ENCODE data around the gene ABHD11.

- PRO-cap = no peak
Observed at GRCh38 chr7:71303409-71303777, 171.4 kb downstream of the GALNT17 start.

- PRO-cap = no peak
Observed at GRCh38 chr7:71343918-71344638, 212.1 kb downstream of the GALNT17 start.

DNA sequence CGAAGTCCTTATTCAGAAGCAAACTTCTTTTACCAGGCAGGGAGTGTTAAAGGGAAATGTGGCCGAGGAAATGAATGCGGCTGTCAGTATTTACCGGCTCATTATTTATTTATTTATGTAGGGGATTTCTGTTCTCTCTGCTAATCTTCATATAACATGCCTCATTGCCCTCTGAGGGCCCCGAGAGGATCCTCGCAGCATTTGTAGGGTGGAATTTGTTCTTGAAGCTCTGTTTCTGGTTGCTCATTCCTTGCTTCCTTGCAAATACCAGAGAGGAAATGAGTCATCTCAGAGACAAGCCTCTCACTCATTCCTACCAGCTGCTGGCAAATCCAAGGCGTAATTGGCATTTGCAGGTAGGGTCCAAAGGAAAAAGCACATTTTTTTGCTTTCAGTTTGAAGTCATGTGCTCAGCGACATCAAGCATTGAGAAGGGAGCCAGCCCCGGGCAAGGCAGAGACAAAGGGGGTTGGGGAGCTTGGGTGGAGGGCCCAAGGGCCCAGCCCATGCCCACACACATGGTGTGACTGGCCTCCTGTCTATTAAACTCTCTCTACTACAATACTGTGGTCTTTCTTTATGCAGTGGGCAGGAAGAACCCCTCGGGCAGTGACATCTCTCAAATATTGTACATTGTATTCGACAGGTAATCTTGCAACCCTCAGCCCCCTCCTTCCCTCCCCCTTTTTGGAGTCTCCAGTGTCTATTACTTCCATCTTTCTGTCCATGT is 501.7 kb downstream of the GALNT17 start:
- PRO-cap = no peak

- PRO-cap = no peak
Observed at GRCh38 chr7:72337515-72338114, 74.5 kb downstream of the CALN1 start.

DNA sequence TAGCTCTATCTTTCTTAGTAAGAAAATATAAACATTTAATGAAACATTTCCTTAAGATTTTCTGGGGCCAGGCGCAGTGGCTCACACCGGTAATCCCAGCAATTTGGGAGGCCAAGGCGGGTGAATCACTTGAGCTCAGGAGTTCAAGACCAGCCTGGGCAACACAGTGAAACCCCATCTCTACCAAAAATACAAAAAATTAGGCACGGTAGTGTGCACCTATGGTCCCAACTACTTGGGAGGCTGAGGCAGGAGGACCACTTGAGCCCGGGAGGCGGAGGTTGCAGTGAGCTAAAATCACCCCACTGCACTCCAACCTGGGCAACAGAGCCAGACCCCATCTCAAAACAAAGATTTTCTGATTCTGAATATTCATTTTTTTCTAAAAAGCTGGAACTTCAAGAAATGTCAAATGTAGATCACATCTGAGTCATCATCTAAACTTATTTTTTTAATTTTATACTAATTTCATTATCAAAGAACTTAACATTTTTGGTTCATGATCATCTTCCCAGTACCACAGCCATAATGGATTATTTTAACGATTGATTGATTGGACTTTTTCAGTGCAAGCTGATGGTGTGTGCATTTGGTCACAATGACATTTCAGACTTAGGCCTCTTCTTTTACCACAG is 10.4 kb upstream of the TYW1B start:
- PRO-cap = no peak

DNA sequence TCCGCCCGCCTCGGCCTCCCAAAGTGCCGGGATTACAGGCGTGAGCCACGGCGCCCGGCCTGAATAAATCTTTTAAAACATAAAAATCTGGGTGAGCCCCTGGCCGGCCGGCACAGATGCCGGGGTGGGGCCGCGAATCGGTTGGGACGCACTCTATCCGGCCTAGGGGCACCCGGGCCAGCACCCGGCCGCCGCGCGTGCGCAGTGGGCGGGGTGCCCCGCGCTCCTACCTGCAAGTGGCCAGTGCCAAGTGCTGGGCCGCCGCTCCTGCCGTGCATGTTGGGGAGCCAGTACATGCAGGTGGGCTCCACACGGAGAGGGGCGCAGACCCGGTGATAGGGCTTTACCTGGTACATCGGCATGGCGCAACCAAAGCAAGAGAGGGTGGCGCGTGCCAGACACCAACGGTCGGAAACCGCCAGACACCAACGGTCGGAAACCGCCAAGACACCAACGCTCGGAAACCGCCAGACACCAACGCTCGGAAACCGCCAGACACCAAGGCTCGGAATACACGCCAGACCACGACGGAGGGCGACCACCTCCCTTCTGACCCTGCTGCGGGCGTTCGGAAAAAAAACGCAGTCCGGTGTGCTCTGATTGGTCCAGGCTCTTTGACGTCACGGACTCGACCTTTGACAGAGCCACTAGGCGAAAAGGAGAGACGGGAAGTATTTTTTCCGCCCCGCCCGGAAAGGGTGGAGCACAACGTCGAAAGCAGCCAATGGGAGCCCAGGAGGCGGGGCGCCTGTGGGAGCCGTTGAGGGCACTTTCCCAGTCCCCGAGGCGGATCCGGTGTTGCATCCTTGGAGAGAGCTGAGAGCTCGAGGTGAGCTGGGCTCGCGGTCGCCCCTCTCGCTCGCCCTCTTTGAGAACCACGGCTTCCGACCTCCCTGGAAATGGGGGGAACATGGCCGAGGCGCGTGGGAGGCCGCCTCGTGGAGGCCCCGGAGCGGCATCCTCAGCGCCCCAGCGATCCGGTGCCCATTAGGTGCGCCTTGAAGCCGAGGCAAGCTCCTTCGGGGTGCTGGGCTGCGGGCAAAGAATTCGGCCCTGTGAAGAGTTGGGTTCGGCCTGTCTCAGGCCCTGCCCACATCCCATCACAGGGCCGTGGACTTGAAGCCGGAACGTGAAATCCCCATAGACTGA is 23.8 kb downstream of the SPDYE8 start:
- PRO-cap = unidirectional peak, plus-strand start at position 205 of the sequence; unidirectional peak, minus-strand start at position 497 of the sequence; unidirectional peak, minus-strand start at position 588 of the sequence; bidirectional peak, plus-strand start at position 824 of the sequence, minus-strand start at position 588 of the sequence

DNA sequence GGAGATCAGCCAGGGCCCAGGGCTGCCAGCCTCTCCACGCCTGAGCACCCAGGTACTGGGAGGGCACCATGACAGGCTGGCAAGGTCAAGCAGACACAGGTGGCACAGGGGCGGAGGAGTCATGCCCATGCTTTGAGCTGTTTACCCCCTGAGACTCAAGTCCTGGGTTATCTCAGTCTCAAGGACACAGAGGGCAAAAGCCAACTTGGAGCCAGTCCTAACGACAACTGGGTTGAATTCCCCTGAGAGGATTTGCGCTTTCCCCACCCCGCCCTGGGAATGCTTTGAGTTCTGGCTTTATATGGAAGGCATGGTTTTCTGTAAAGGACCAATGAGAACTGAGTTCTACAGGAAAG is 8.2 kb downstream of the TRIM50 start:
- PRO-cap = no peak

GRCh38 chr7:73556899-73557289 is 596 bp downstream of the BCL7B start:
- PRO-cap = bidirectional peak, plus-strand start at chr7:73557382, minus-strand start at chr7:73557106

DNA sequence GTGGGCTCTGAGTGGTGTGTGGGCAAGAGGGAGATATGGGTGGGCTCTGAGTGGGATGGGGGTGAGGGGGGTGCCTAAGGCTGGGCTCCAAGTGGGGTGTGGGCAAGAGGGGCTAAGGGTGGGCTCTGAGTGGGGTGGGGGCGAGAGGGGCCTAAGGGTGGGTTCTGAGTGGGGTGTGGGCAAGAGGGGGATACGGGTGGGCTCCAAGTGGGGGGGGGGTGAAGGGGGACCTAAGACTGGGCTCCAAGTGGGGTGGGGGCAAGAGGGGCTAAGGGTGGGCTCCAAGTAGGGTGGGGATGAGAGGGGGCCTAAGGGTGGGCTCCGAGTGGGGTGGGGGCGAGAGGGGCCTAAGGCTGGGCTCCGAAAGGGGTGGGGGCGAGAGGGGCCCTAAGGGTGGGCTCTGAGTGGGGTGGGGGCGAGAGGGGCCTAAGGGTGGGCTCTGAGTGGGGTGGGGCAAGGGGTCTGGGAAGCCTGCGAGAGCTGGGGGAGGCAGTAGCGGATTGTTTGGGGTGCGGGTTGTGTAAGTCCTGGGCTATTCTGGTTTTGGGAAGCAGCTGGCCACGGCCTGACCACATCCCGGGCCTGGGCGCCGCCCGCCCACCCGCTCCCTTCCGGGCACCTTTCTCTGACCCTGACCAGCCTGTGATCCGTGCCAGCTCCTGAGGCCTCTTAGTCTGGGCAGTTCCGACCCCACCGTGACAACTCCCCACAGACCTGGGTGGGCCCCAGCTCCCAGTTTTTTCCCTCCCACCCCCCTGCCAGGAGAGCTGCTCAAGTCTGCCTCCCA is 22.1 kb upstream of the TBL2 start:
- PRO-cap = no peak

DNA sequence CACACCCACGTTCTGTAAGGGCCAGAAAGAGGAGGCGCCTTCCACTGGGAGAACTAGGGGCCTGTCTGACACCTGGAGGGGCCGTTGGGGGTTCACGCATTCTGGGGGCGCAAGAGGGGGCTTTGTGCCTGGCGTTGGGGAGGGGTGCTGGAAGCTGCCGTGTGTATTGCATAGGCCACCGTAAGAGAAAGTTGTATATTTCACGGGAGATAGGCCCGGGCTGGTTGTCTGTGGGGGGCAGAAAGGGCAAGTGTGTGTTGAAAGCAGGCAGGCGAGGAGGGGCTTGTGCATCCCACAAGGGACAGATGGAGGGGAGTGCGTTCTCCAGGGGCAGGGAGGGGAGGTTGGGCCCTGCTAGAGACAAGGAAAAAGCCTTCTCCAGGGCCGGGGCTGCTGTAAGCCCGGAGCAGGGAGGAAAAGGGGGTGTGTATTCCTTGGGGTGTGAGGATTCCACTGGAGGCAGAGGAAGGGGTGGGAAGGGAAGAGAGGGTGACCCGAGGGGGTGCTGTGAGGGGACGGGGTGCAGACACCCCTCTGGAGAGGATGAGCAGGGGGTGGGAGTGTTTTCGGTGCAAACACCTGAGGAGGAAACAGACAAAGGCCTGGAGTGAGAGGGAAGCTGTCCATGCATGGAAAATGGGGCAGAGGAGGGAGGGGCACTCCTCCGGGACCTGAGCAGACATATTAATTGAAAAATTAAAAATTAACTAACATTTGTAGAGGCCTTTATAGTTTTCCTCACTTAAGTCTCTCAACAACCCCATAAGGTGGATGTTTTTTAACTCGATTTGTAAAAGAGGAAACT is 977 bp downstream of the VPS37D start:
- PRO-cap = no peak

GRCh38 chr7:73706249-73706718 is 13.2 kb downstream of the STX1A start:
- PRO-cap = no peak

DNA sequence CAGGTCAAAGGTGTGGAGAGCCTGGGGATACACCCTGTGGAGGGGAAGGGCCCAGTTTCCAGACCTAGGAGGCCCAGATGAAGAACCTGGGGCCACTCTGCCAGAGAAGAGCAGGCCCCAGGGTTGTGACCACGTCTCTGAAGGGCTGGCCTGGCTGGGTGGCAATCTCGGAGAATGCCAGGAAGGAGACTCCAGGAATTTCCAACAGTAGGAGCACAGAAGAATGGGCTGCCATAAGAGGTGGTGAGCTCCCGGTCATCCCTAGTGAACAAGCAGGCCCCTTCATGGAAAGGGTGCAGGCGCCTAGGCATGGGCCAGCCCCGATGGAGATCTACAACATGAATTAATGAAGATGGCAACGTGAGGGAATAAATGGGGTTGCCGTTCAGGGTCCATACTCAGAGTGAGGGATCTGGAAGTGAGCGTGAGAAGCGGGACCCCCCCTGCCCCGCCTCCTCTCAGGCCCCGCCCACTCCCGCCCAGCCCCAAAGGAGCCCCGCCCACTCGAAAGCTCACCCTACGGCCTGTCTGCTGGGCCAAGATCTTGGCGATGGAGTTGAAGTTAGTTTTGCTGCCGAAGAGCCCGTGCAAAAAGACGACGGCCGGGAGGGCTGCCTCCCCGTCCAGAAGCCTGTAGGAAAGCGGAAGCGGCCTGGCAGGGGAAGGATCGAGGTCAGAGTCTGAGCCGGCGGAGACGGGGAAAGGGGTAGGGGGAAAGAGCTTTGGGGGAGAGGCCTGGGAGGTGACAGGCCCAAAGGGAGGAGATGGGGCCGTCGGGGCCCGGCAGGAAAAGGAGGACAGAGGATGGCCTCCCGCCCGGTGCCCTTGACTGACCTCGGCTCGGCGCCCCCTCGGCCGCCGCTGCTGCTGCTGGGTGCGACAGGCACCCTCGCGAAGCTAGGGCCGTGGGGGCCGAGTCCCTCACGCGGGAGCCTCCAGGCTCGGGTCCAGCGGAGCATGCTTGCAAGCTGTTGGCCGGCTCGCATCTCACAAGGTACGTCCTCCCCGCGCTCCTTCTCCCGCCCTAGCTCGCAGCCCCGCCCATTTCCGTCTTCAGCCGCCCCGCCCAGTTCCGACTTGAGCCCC is at the start of gene ABHD11:
Gene ABHD11 (minus strand): TSS at position 991 of the 1,086 bp plus-strand sequence.
- PRO-cap = bidirectional peak, plus-strand start at position 565 of the sequence, minus-strand start at position 405 of the sequence; bidirectional peak, plus-strand start at position 789 of the sequence, minus-strand start at position 793 of the sequence; bidirectional peak, plus-strand start outside the sequence, minus-strand start at position 989 of the sequence

- PRO-cap = bidirectional peak, plus-strand start at chr7:73750167, minus-strand start at chr7:73749978
Observed at GRCh38 chr7:73749693-73750595, 11.3 kb upstream of the ABHD11 start.

DNA sequence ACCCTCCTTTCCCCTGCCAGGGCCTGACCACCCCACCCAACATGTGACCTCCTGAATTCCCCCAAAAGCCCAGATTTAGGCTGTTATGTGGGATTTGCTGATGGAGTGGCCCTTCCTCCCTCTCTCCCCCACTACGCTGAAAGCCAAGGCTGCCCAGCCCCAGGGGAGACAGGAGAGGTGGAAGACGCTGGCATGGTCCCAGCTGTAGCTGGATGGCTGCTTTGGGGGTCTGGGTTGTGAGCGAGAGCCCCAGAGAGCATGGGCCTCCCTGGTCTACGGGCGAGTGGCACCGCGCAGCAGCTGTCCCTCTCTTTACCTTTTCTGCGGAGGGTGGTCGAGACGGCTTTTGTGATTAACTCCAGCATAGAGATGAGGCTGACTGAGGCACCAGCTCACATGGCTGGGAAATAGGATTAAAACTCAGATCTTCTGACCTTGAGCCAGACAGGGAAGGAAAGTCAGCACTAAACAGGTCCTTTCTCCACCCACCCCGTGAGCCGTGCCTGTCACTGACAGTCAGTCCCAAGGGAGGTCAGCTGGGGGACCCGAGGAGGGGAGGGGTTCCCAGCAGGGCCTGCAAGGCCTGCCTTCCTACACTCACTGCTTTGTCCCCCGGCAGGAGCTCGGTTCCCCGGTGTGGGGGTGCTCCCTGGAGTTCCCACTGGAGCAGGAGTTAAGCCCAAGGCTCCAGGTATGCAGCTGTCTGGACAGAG is 16.8 kb downstream of the ELN start:
- PRO-cap = no peak

DNA sequence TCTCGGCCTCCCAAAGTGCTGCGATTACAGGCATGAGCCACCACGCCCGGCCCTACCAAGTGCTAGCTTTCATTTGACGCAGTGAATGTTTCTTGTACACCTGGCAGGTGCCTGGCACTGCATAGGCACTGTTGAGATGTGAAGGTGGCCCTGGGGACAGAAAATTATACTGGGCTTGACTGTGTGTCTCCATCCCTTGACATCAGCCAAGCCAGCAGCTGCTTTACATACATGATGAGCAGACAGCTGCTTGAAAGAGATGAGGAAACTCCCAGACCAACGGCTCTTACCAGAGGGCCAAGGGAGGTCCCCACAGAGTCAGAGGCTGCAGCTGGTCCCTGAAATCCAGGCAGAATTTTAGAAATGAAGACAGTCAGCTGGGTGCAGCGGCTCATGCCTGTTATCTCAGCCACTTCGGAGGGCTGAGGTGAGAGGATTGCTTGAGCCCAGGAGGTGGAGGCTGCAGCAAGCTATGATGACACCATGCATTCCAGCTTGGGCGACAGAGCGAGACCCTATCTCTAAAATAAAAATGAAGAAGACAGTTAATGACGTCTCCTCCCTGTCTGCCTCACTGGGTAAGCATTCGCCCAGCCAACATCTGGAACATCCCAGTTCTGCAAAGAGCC is 17.5 kb downstream of the LIMK1 start:
- PRO-cap = no peak

DNA sequence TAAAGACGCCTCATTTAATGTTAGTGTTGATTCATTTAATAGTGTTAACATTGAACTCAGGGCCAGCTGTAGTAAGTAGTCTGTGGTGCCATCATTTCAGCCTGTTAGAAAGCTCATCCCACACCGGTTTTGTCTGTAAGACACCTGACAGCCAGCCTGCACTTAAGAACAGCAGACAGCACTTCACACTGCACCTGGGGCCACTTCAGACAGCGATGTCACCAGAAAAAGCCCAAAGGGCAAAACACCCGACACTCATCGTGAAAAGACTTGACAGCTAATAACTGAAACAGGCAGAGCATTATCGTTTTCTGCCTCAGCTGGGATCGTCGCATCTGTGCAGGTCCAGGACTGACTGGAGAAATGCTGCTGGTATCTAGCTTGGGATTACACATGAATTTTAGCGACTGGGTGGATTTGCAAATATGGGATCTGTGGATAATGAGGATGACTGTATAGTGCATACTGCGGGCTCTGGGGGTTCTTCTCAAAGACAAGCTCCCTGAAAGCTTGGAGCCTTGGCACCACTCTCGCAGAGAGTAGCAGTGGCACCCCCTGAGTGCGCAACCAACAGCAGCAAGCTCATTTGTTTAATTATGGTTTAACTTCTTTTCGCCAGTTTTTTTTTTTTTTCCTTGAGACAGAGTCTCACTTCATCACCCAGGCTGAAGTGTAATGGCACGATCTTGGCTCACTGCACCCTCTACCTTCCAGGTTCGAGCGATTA is 16.6 kb upstream of the LAT2 start:
- PRO-cap = no peak

- PRO-cap = no peak
Observed at GRCh38 chr7:74196745-74197059, 13.1 kb upstream of the LAT2 start.

DNA sequence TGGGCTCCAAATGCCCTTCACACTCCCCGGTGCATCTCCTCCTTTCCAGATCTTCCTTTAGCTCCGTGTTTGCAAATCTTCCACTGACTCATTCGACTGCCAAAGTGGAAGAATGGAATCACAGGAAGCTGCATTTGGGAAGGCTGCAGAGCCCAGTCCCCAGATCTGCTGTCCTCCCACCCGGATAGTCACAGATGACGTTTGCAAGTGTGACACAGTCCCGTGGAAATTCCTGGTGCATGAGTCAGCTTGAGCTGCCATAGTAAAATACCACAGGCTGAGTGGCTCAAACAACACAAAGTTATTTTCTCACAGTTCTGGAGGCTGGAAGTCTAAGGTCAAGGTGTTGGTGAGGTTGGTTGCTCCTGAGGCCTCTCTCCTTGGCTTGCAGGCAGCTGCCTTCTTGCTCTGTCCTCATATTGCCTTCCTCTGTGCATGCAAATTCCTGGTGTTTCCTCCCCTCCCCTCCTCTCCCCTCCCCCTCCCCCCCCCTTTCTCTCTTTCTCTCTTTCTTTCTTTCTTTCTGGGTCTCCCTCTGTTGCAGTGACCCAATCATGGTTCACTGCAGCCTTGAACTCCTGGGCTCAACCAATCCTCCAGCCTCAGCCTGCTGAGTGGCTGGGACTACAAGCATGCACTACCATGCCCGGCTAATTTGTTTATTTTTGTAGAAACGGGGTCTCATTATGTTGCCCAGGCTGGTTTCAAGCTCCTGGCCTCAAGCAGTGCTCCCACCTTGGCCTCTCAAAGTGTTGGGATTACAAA is 9.4 kb upstream of the CLIP2 start:
- PRO-cap = bidirectional peak, plus-strand start at position 337 of the sequence, minus-strand start at position 176 of the sequence

DNA sequence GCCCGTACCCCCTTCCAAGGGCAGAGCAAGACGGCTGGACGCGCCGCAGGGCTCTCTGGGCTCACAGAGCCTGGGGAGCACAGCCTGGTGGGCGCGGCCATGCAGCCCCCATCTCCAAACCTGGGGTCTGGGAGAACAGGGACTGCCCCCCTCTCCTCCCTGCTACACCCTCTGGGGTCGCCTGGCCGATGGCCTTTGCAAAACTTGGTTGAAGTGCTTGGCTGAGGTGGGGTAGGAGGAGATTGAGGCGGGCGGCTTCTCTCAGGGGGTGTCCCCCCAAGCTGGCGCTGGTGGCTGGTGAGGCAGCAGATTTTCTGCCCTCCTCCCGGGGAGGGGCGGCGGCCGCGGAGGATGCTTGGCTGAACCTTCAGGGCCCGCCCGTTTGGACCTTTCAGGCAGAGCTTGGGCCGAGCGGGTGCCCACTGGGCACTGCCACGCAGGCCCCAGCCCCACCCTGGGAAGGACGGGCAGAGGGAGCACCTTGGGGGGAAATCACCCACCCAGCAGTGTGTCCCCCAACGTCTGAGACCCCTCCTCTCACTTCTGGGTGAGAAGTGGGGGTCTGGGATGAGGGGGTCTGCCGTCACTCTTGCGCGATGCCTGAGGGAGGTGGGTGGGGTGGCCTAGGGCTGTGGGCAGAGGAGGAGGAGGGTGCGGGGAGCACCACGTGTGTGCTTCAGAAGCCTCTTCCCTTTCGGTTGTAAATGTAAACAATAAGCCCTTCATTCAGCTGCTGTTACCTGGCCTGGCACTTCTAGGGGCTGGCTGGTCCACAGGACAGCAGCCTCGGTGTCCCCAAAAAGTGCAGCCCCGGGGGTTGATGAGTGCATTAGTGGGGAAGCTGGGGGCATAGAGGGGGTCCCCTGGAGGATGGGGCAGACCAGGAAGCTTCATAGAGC is 1.1 kb downstream of the CLIP2 start:
- PRO-cap = bidirectional peak, plus-strand start at position 398 of the sequence, minus-strand start at position 289 of the sequence; bidirectional peak, plus-strand start at position 751 of the sequence, minus-strand start at position 598 of the sequence

DNA sequence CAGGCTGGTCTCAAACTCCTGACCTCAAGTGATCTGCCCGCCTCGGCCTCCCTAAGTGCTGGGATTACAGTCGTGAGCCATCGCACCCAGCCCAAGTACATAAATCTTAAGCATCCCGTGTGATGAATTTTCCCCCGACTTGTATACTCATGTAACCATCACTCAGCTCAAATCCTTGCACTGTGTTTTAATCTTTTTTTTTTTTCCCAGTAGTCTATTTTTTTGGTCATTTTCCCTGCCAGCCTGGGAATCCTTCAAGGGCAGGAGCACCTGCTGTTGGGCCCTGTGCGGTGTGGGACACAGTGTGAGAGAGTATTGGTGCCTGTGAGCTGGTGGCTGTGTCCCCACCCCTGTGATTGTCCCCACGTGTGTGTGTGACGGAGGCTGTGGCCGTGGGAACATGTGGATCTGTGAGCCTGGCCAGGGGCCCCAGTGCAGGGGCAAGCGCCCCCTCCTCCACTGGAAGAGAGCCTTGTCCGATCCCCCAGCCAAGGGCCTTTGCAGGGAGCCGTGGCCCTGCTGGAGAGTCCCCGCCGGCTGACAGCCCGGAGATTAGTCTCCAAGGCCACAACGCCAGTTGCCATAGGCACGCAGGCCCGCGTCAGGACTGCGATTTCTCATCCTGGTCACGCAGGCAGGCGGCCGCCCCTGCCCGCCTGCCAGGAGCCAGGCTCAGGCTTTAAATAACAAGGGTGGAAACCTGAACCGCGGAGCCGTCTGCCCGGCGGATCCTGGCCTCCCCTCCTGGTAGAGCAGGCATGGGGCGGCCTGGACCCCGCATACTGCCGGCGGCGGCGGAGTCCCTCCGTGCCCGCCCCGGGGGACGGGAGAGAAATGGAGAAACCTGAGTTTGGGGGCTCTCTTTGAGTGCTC is 26.5 kb downstream of the GTF2IRD1 start:
- PRO-cap = bidirectional peak, plus-strand start at position 612 of the sequence, minus-strand start at position 545 of the sequence

Measured in rectum (tissue), 1 donor.